Sternocleidomastoid (tissue), 1 donor: Measurements from ENCODE around the genes NKTR, KRBOX1 and POMGNT2.

GRCh38 chr3:42014587-42014962 lies 52.7 kb upstream of the ULK4 start:
- PRO-cap = no peak

DNA sequence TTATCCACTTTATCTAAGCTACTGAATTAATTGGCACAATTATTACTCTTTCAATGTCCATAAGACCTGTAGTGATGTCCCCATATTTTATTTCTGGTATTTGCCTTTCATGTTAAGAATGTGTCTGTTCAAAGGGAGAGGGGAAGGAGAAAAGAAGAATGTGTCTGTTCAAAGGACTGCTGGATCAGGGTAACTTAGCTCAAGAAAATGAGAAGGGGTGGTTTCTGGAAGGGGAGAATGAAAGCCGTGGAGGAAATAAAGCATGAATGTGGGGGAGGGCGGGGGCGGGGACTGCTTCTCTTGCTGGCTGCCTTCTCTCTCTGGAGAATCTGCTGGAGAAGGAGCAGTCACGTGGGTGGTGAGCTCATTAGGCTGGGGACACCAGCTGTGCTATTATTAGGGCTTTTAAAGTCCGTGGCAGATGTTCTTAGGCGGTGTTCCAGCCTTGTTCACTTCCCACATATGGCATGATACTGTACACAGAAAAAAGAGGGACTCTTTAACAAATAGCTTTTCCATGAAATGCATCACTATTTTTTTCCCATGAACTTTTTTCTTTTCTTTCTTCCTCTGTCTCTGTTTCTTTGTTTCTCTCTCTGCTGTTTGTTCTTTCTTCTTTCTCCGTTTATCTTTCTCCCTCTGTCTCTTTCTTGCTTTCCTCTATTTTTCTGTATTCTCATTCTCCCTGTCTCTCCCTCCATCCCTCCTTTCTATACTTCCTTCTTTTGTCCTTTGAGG lies 63.7 kb upstream of the ULK4 start:
- PRO-cap = no peak

- PRO-cap = no peak
Observed at GRCh38 chr3:42066502-42067223, 24.5 kb upstream of the TRAK1 start.

- PRO-cap = no peak
Observed at GRCh38 chr3:42100955-42101968, 10.1 kb downstream of the TRAK1 start.

DNA sequence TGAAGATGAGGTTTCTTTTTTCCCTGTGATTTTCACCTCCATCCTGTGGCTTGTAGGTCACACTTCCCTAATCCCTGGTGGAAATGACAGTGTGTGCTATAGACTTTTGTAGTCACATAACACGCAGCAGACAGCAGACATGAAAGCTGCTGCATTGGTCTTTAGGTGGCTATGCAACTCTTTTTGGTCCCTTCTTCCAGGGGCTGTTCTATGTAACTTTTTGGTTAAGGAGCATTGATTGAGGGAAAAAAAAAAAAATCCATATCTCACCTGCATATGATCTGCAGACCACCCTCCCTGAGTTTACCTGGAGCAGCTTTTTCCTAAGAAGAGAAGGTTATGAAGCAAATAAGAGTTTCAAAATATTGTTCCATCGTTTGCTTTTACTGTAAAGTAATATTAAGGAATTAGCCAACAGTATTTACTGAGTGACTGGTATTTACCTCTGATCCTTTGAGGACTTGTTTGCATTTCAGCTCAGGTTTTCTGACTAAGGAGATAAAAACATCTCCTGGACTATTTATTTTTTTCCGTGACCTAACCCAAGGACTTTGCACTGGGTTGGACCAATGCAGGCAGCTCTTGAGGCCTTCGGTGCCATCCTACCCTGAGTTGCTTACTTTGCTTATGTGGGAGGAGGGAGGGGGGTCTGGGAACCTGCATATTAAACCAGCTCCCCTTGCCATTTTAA lies 39.1 kb downstream of the TRAK1 start:
- PRO-cap = no peak

DNA sequence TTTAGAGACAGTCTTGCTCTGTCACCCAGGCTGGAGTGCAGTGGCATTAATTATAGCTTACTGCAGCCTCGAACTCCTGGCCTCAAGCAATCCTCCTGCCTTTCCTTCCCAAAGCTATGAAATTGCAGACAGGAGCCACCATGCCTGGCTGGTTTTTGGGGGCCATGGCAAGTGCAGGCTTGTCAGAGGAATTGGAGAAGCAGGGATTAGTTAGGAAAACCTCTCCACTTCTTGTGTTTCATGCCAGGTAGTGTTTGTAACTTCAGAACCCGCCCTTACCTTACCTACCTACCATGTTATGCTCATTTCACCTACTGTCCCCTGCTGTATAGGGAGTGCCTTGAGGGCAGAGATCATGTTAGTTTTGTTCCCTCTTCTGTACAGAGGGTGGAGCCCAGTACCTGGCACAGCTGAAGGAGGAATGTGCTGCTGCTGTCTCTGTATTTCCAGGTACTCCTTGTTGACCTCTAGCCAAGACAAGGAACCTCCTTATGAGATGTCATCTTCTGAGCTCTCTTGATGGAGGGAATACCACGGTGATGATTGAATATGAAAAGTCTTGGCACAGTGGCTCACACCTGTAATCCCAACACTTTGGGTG lies 43.8 kb downstream of the TRAK1 start:
- PRO-cap = no peak

DNA sequence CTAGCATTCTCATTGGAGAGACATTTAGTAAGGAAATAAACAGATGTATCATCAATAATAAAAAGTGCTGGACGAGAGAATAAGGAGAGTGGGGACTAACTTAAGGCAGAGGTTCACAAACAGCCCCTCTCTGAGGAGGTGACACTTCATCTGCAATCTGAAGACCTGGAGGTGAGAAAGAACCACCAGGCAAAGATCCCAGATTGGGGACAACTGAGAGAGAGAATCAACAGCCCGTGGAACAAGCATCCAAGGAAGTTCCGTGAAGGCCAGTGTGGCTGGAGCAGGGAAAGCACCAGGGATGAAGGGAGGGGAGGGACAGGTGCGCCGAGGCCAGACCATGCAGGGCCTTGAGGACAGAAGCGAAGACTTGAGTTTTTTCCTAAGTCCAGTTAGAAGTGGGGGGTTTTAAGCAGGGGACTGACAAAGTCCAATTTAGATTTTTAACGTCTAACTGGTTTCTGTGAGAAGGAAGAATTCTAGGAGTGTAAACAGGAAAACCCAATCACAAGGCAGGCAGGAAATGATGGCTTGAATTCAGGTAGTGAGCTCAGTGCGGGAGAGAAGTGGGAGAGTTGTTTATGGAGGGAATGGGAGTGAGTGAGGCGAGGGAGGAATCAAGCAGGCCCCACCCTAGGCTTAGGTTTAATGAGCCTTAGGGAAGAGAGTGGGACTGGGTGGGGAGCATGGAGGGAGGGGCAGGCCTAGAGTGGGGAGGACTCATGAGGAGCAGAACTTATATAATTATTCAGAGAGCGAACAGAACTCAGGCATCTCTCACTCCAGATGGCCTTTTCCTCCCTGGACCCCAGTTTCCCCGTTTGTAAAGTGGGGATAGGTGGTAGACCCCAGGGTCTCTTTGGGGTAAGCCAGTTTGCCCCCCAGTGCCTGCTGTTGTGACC lies 17.7 kb downstream of the VIPR1 start:
- PRO-cap = no peak

- PRO-cap = bidirectional peak, plus-strand start at chr3:42545110, minus-strand start at chr3:42544870
Observed at GRCh38 chr3:42544784-42545692, 36.7 kb downstream of the SEC22C start.

GRCh38 chr3:42600586-42601711 lies at the start of gene NKTR:
Gene NKTR (plus strand): TSS chr3:42600686.
- PRO-cap = bidirectional peak, plus-strand start at chr3:42600666, minus-strand start at chr3:42600322; bidirectional peak, plus-strand start at chr3:42601007, minus-strand start at chr3:42600927; bidirectional peak, plus-strand start at chr3:42601276, minus-strand start at chr3:42601104

- PRO-cap = no peak
Observed at GRCh38 chr3:42634371-42635021, 19.0 kb upstream of the ZBTB47 start.

- PRO-cap = no peak
Observed at GRCh38 chr3:42651530-42651973, 1.9 kb upstream of the ZBTB47 start.

- PRO-cap = unidirectional peak, minus-strand start at chr3:42805583
Observed at GRCh38 chr3:42805148-42806031, 1.1 kb upstream of the HIGD1A start.

DNA sequence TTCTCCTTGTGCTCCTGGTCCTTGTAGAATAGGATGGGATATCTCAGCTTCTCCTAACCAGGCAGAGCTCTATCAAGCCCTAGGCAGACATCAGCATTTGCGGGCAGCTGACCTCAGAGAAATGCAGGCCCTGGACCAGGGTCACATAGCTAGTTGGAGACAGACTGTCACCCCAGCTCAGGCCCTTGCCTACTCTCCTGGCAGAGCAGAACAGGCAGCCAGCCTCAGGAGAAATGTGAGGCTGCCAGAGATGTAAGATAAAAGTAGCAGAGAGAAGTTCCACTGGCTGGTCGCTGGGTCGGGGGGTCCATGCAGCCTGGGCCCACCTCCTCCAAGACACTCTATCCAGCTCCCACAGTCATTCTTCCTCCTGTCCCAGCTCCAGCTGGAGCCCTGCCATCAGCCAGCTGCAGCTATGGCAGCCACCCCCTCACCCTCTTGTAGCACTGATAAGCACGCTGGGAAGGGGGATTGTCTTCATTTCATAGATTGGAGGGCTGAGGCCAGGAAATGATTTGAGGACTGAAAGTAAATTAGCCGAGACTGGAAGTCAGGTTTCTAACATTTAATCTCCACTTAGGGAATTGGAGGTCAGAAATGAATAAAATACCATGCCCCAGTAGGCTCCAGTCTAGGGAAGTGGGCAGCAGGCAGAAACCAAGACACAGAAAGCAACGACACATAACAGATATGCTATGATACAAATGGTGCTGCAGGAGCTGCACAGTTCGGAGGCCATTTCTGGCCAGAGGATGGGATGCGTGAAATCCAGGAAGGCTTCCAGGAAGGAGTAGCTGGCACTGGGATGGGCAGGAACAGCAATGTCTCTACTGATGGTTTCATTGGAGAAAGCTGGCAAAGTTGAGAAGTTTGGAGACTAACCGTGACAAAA lies 3.8 kb downstream of the CYP8B1 start:
- PRO-cap = no peak

DNA sequence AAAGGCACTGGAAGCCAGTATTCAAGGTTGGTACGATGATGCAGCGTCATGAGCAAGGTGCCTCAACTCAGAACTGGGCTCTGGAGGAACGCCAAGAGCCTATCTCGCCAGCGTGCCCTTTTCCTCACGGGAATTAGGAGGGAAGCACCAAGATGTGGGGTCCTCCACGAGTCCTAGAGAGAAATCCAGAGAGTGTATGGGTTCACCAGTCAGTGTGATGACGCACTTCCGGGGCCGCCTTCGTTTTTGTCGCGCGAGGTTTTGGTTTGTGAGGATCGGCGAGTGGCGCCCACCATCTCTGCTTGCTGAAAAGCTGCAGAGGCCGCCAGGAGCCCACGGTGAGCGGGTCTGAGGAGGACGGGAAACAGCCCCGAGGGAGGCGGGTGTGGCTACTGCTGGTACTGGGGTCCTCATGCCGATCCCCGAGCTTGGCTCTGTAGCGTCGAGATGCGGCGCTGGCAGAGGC lies at the start of gene KRBOX1:
Gene KRBOX1, plus strand, starts transcription at position 269 of the 466 bp plus-strand sequence.
- PRO-cap = no peak

- PRO-cap = no peak
Observed at GRCh38 chr3:42980981-42981365, 1.9 kb downstream of the GASK1A start.

- PRO-cap = no peak
Observed at GRCh38 chr3:43104822-43105338, 999 bp downstream of the POMGNT2 start.

- PRO-cap = unidirectional peak, minus-strand start at chr3:43105744; unidirectional peak, minus-strand start at chr3:43106032
Observed at GRCh38 chr3:43105339-43106329, at the start of gene POMGNT2. Gene POMGNT2 (minus strand): TSS chr3:43106079.

DNA sequence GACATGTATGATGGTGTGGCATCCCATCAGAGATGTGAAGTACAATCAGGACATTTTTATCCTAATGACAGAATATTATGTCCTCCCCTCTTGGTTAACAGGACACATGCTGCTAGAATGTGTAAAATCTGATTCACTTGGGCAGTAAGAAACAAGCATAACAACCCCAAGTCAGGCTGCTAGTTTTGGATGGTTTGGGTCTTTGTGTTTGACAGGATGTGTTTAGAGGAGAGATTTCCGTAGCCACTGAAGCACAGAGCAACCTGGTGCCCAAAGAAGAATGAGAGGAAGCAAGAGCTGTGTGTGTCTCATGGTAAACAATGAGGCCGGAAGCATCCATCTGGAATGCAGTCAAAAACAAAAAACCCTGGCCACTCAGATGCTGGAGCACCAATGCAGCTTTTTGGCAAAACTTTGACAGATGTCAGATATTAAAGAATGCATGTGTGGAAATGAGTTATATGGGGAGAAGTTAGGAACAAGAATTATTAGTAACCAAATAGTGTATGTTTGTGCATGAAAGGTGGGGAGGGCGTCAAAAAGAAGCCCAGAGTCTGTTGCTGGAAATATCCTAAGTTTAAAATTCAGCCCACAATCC lies 39.4 kb upstream of the SNRK start:
- PRO-cap = no peak

DNA sequence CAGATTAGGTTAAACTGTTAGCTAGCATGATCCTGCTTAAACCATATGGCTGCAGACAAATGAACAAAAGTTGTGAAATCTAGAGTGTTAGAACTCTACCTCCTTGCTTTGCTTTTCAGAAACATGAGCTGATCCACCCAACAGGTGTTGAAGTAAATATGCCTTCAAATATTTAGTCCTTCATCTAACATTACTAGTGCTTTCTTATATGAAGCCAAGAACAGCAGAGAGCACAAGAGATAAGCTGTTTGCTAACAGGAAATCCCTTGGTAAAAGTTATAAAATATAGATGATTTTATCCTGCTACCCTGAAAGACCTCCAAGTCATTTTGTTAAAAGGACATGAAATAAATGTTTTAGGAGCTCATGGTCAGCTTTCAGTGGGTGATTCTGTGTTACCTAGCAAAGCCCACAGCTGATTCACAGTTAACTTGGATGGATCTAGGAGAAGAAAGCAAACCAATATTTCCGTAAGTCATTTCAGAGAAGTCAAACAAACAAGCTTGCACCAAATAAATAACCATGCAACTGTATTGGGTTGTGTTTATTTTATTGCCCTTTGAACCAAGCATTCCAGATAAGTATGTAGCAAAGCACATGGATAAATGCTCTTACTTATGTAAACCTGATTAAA lies 102.8 kb downstream of the SNRK start:
- PRO-cap = no peak

DNA sequence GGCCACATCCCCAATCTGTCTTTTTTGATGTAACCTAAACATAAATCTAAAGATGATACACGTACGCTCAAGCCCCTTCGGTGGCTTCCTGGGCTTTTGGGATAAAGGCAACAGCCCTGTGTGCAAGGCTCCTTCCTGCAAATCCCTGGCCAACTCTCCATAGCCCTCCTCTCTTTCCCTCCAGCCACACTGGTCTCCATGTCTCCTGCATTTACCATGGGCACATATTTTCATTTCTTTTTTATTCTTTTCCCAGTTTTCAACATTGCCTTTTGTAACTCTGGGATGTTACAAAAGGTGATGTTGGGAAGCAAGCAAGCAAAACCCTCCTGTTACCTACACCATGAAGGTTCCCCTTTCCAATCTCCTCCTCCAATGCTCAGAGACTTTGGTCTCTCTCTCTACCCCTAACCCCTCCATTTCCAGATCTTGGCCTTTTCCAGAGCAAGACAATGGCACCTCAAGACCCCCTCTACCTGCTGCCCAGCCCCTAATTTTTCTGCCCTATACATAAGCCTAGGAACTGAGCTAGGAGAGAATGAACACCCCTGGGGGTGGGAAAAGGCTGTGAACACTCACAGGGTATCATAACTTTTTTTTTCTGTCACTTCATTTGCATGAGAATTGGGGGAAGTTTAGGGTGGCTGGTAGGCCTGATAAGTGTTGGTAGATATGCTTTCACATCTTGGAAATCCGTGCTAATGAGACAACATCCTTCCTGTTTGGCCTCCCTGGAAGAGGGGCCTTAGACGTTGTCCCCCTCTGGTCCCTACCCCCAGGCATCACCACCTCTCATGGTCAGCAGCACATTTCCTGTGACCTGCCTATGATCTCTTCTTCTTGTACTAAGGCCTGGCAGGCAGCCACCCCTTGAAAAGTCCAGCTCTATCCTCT lies 107.4 kb downstream of the SNRK start:
- PRO-cap = no peak